SK-N-DZ (cell line): ENCODE data around the gene HMGXB4.

GRCh38 chr22:33873756-33874489, 46.4 kb downstream of the LARGE1 start:
RAMPAGE:
- cytosol, long total RNA, result no peak
- nucleus, long total RNA, result no peak

DNA sequence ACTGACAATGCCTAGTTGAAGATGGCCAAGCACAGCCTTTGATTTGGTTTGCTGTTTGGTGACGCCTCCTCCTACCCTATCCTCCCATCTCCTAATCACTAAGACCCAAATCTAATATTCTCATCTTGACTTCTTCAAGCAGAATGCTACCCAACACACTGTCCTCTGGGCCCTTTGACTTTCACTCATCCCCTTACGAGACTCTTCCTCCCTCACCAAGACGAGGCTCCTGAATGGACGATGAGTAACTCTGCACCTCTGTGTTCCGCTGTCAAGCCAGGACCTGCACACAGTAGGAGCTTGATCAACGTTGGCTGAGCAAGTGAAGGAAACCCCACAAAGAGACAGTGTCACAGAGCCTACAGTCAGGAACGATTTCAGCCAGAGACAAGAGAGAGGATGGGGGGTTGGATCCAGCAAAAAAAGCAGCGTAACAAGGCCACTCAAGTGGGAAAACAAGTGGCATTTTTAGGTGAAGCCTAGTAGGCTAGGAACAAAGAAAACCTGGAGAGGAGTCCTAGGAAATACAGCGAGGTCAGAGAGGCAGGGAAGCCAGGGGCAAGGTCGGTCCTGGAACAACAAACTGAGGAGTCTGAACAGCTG, 9.8 kb downstream of the LARGE1 start:
RAMPAGE:
- cytosol, long total RNA, result no peak
- nucleus, long total RNA, result no peak

DNA sequence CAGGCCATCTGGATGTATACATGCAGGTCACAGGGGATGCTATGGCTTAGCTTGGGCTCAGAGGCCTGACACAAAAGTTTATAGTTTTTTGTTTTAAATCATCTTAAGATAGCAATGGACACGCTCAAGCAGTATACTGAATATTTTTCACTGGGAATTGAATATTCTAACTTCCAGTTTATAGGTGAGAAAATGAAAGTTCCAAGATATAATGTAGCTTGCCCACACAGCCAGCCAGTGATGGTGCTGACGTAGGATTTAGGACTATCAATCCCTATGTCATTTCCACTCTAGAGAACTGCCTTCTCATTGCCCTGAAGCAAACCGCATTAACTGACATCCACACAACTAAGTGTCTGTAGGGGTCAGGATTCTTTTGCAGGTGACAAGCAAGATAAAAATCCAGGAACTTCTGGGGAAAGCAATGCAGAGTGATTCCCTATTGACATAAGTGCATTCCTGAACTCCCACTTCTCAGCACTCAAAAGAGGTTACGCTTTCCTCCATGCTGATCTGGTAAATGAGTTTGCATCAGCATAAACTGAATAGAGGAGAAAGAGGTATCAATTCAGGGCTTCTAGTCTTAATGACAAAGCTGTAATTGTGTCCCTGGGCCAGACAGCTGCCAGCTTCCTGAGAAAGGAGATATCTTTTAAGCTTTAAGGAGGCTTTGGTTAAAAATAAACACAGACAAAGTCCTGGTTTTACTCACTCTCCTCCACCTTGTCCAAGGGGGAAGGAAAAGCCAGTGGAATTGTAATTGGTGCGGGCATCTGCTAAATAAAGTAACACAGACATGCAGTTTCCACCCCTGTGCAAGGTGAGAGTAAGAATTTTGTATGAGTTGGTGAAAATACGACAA, 224.6 kb upstream of the ISX start:
RAMPAGE:
- cytosol, long total RNA, result no peak
- nucleus, long total RNA, result no peak

GRCh38 chr22:35020936-35021663, 44.9 kb upstream of the ISX start:
RAMPAGE:
- cytosol, long total RNA, result no peak
- nucleus, long total RNA, result no peak

DNA sequence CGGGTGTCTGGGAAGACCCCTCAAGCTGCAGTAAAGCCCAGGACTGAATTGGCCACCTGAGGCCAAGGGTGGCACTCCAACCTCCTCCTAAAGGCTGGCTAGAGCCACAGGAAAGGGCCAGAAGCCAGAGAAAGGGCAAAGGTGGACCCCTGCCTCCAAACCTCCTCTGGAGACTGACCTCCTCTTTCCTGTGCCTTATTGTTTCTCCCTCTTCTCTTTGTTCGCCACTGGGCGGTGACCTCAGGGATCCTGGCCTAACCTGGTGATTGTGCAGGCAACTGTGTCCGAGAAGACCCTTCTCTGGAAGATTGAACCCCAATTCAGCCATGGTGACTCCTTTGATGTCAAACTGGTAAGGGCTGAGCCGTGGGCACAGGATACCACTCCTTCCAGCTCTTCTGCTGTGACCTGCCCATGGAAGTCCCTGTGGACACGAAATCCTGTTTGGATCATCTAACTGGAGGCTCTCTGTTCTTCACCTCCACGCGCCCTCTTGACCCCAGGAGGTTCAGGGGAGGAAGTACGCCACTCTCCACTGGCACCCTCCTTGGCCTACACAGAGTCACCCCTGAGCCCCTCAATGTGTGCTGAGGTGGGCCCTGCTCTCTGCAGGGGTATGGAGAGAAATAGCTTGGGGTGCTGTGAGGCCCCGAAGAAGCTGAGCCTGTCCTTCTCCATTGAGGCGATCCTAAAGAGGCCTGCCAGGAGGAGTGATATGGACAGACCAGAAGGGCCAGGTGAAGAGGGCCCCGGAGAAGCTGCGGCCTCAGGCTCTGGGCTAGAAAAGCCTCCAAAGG, 748 bp downstream of the ISX start:
RAMPAGE:
- cytosol, long total RNA, result no peak
- nucleus, long total RNA, result no peak

GRCh38 chr22:35103698-35104089, 37.7 kb downstream of the ISX start:
RAMPAGE:
- cytosol, long total RNA, result no peak
- nucleus, long total RNA, result no peak

RAMPAGE:
- cytosol, long total RNA, result start-site peak on the minus strand at chr22:35257405-35257466, 69 and 65 reads in 2 replicates; start-site peak on the plus strand at chr22:35257490-35257501, 196 and 294 reads in 2 replicates
- nucleus, long total RNA, result no peak
Measured at GRCh38 chr22:35257053-35258184, at the start of gene HMGXB4. Gene HMGXB4, plus strand, starts transcription at chr22:35257493.

DNA sequence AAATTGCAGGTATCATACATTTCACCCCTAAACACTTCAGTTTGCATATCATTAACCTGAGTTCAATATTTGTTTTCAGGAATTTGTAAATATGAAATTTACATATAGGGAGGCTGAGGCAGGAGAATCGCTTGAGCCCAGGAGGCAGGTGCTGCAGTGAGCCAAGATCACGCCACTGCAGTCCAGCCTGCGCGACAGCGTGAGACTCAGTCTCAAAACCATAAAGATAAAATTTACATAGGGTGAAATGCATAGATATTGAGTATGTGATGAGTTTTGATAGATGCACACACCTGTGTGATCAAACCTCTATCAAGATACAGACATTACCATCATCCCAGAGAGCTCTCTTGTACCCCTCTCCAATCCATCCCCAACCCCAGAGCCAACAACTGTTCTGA, 10.6 kb downstream of the HMGXB4 start:
RAMPAGE:
- cytosol, long total RNA, result no peak
- nucleus, long total RNA, result no peak

GRCh38 chr22:35307283-35307919, 7.7 kb downstream of the TOM1 start:
RAMPAGE:
- cytosol, long total RNA, result no peak
- nucleus, long total RNA, result no peak

DNA sequence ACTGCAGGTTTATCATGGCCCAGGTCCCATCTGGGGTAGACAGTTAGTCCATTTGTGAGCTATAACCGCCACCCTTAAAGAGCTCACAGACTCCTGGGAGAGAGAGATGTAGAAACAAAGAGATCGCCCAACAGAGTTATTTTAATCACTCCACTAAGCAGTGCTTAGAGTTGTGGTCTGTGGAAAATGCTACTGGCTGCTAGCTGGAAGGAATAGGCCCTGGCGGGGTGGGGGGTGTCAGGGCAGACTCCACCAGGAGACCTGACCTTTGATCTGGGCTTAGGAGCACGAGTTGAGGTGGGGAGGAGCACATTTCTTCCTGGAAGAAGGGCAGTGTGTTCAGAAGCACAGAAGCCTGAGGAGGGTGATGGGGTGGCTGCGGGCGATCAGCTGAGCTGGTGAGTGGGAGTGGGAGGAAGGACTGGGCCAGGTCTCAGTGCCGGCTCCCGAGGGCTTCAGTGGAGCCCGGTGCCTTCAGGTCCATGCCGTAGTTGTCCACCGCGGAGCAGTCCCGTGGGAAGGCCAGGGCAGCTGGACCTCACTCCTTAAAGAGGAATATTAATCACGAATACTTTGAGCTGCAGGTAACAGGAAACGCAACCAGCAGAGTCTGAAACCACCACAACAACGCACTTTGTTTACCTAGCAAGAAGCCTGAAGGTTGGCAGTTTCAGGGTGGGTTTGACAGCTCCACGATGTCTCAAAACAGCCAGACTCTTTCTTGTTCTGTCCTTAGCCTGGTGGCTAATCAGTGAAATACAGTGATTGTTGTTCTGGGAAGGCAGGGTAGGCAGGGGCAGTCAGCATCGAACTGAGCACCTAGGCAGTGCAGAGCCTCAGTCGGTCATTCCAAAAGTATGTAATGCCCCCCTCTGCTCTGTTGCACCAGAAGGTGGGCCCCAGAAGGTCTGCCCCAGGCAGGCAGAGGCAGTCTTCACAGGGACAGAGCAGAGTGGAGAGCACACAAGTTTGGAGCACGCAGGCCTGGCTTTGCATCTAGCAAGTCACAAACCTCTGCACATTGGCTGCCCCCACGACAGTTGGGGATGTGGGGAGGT, 11.4 kb downstream of the TOM1 start:
RAMPAGE:
- cytosol, long total RNA, result no peak
- nucleus, long total RNA, result no peak

DNA sequence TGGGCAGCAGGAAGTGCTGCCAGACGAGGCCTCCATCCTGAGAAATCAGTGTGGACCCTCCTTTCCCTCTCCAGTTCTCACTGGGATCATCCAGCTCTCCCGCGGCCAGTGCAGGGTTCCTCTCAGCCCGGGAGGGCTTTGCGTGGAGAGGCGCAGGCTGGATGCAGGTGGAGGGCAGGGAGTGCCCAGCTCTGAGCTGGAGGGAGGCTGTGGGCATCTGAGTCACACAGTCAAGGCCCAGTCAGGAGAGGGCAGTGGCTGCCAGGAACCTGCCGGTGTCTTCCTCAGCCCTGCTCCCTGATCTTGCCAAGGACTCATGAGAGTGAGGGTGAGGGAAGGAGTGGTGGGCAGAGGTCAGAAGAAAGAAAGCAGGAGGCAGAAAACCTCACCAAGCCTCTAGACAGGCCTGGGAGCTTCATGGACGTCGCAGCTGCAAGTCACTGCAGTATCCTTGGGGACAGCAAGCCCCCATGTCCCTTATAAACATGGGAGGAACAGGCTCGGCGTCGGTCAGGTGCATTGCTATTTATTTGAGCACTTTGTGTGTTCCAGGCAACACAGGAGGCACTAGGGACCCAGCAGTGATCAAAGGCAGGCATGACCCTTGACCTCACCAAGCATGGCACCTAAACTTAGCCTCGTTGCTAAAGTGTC, 19.2 kb downstream of the TOM1 start:
RAMPAGE:
- cytosol, long total RNA, result no peak
- nucleus, long total RNA, result no peak

GRCh38 chr22:35337200-35338227, 37.8 kb downstream of the TOM1 start:
RAMPAGE:
- cytosol, long total RNA, result no peak
- nucleus, long total RNA, result no peak

DNA sequence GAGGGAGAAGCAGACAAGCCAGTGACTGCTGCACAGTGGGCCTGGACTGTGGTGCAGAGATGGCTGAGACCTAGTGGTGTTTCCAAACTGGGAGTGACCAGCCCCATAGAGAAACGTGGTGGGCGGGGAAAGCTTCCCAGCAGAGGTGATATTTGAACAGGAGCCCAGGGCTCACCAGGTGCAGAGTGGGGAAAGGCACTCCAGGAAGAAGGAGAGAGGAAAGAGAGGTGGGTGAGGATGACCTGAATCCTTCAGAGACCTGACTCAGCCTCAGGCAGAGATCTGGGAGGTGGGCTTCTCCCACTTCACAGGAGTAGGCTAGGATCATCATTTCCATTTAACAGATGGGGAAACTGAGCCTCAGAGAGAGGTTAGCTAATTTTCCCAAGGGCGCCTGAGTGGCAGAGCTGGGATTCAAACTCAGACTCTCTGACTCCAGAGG, 52.0 kb upstream of the RASD2 start:
RAMPAGE:
- cytosol, long total RNA, result no peak
- nucleus, long total RNA, result no peak

DNA sequence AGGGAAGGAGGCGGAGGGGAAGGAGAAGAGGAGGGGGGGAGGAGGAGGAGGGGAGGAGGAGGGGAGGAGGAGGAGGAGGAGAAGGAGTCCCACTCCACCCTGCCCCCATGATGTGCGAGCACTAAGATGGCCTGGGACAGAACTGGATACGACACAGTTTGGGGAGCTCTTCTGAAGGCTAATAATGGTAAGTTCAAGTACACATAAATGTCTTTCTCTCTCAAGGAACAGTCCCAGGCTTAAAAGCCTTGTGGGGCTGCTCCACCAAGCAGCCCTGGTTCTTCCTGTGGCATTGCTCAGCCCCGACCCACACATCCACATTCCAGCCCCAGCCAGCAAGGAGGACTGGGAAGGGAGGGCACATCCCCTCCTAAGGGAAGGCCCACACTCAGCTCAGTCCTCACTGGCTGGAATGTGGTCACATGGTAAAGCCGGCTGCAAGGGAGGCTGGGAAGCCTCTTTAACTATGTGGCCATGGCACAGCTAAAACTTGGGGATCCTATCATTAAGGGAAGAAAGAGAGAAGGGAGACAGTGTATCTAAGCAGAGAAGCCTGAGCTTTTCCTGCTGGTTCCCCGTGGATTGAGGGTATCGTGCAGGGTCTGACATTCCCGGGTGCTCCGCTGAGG, 13.3 kb upstream of the MB start:
RAMPAGE:
- cytosol, long total RNA, result no peak
- nucleus, long total RNA, result no peak

DNA sequence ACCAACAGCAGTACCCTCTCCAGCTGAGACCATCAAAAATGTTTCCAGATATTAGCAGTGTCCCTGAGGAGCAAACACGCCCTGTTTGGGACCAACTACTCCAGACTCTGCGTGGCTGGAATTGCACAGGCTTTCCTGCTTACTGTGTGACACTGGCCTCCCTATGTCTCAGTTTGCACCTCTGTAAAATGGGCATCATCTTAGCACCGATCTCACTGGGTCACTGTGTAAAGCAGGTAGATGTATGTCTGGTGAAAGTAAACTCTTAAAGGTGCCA, 1.6 kb downstream of the APOL6 start:
RAMPAGE:
- cytosol, long total RNA, result no peak
- nucleus, long total RNA, result no peak

RAMPAGE:
- cytosol, long total RNA, result no peak
- nucleus, long total RNA, result no peak
Measured at GRCh38 chr22:35737697-35738027, 20.0 kb downstream of the APOL5 start.

GRCh38 chr22:35751761-35752881, 34.4 kb downstream of the APOL5 start:
RAMPAGE:
- cytosol, long total RNA, result no peak
- nucleus, long total RNA, result no peak

RAMPAGE:
- cytosol, long total RNA, result no peak
- nucleus, long total RNA, result no peak
Measured at GRCh38 chr22:35838352-35838894, 120.8 kb downstream of the APOL5 start.

RAMPAGE:
- cytosol, long total RNA, result no peak
- nucleus, long total RNA, result start-site peak on the minus strand at chr22:35840393-35840485, 316 and 252 reads in 2 replicates
Measured at GRCh38 chr22:35839770-35840850, 122.4 kb downstream of the APOL5 start.

DNA sequence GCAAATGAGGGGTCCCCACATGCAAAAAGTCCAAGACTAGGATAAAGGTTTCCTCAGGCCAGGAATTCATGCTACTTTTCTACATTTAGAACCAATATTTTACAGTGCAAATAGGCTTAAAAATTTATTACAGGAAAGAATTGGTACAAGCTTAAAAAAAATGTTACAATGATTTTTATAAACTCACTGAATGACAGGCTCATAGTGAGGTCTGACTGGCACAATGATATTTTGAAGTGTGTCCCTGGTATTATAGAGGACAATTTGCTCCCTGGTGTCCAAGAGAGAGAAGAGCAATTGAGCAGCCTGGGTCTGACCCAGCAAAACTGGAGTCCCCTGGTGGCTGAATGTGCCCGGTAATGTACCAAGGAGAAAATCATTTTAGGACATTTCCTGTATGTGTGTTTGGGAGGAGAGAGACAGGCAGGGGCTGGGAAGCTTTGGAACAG, 125.2 kb downstream of the APOL5 start:
RAMPAGE:
- cytosol, long total RNA, result no peak
- nucleus, long total RNA, result no peak